Sciatic nerve (tissue), 1 donor: Measurements from ENCODE around the genes MED19, OR5B3 and DTX4.

- PRO-cap = bidirectional peak, plus-strand start at chr11:57640071, minus-strand start at chr11:57639829
These were observed 10.1 kb downstream of the YPEL4 start for GRCh38 chr11:57639520-57640177.

- PRO-cap = bidirectional peak, plus-strand start at chr11:57667077, minus-strand start at chr11:57667034; unidirectional peak, minus-strand start at chr11:57667202; bidirectional peak, plus-strand start at chr11:57667524, minus-strand start at chr11:57667320
These were observed 958 bp upstream of the ZDHHC5 start for GRCh38 chr11:57666723-57667589.

- PRO-cap = no peak
These were observed 18.4 kb downstream of the MED19 start for GRCh38 chr11:57693637-57693983.

GRCh38 chr11:57711495-57712431 lies at the start of gene MED19:
MED19 (minus strand) TSS chr11:57712215.
- PRO-cap = unidirectional peak, plus-strand start at chr11:57712012; bidirectional peak, plus-strand start at chr11:57712597, minus-strand start at chr11:57712212

DNA sequence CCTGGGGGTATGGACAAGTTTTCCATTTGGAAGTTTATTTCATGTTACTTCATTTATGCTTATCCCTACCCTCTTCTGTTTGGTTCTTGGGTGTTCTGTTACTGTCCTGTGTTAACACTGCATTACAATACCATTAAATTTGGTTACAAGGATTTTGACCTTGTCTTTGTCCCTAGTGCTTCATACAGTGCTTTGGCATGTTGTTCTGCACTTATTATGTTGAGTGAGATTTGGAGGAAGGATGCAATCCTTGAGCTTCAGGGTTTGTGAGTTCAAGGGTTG lies 1.2 kb downstream of the SELENOH start:
- PRO-cap = no peak

- PRO-cap = bidirectional peak, plus-strand start at chr11:57763826, minus-strand start at chr11:57763734
These were observed 2.1 kb downstream of the CTNND1 start for GRCh38 chr11:57763593-57764174.

DNA sequence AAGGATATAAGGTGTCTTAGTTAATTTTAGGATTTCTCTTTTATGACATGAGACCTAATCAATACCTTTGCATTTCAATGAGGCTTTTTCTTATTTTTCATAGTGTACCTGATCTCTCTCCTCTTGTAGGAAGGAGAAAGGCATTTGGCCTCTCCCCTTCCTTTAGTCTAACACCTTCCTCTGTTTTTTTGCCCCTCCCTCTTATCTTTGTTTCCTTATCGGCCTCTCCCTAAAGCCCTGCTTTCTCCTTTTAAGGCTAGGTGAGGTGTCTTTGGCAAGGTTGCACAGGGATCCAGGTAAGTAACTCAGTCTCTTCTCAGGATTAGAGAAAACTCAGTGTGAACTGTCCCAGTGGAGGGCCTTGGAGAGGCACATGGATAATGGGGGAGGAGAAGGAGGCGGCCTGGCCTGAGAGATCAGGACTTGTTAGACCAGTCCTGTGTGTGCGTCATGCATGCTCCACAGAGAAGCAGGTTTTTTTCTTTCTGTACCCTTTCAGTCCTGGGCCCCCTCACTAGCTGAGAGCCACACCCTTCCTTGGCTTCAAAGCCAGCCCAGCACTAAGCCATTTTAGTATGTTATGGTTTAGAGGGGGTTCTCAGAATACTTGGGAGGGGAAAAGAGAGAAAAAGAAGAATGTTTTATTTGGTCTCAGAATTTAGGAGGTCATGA lies 19.9 kb downstream of the CTNND1 start:
- PRO-cap = unidirectional peak, plus-strand start at position 498 of the sequence

- PRO-cap = no peak
These were observed 23.4 kb upstream of the OR9Q2 start for GRCh38 chr11:58165573-58165826.

- PRO-cap = no peak
These were observed 5.6 kb upstream of the OR10W1 start for GRCh38 chr11:58273595-58274035.

- PRO-cap = no peak
These were observed at the start of gene OR5B3 for GRCh38 chr11:58406684-58407065. OR5B3 (minus strand) TSS chr11:58406874.

GRCh38 chr11:58579326-58580582 lies 891 bp downstream of the ZFP91 start:
- PRO-cap = bidirectional peak, plus-strand start at chr11:58579755, minus-strand start at chr11:58579691

GRCh38 chr11:59095270-59095544 lies 9.1 kb downstream of the GLYATL1B start:
- PRO-cap = no peak

GRCh38 chr11:59171864-59172699 lies at the start of gene DTX4:
DTX4 (plus strand) TSS chr11:59172132.
- PRO-cap = bidirectional peak, plus-strand start at chr11:59172176, minus-strand start at chr11:59171954

- PRO-cap = bidirectional peak, plus-strand start at chr11:59172919, minus-strand start at chr11:59172774
These were observed 732 bp downstream of the DTX4 start for GRCh38 chr11:59172700-59173028.

GRCh38 chr11:59173873-59174625 lies 2.1 kb downstream of the DTX4 start:
- PRO-cap = bidirectional peak, plus-strand start at chr11:59174421, minus-strand start at chr11:59174269

GRCh38 chr11:59198010-59198447 lies 14.7 kb downstream of the MPEG1 start:
- PRO-cap = bidirectional peak, plus-strand start at chr11:59198290, minus-strand start at chr11:59198149

DNA sequence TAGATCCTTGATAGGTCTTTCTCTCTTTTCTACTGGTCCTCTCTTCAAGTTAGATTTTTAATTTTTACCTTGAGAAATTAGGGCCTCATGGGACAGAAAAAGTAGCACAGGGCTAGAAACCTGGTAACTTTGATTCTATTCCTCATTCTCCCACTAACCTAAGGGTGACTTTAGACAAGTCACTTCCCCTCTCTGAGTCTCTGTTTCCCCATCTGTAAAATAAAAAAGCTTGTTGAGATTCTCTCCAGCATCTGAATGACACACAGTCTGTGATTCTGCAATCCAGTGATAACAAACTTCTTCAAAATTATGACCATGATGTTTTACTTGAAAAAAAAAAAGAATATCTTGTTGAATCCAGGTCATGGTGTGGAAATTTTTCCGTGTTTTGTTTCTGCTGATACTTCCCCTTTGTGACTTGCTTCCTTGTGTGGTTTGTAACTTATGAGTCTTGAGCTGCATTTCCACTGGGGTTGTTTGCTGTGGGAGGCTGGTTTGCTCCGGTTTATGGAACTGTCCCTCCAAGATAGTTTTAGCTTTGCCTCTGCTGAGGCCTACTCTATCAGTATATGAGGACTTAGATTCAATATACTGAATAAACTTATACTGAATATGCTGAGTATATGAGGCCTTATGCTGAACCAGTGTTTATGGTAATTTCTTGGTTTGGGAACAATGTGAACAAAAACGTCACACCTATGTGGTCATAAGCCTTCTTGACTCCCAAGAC lies 9.9 kb upstream of the MPEG1 start:
- PRO-cap = unidirectional peak, plus-strand start at position 461 of the sequence

DNA sequence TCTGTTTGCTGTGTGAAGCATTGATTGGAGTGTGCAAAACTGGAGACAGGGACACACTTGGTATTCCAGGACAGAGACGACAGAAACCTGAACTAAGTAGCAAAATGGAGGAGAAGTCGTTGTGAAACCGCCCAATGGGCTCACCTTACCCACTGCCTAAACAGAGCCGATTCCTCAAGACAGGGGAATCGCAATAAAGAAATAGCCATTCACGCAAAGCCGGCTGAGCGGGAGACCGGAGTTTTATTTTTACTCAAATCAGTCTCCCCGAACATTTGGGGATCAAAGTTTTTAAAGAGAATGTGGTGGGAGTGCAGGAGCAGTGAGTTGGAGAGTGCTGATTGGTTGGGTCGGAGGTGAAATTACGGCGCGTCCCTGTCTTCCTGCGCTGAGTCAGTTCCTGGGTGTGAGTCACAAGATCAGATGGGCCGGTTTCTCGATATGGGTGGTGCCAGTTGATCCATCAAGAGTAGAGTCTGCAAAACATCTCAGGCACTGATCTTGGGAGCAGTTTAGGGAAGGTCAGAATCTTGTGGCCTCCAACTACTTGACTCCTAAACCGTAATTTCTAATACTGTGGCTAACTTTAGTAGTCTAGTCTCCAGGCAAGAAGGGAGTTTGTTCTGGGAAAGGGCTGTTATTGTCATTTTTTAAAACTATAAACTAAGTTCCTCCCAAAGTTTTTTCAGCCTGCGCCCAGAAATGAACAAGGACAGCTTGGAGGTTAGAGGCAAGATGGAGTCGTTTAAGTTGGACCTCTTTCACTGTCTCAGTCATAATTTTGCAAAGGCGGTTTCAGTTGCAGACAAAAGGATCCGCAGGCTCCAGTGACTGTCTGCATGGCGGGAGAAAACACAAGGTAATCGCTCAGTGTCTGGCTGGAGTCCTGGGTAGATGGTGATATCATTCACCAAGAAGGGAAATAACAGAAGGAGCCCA lies 34.0 kb downstream of the OR4D9 start:
- PRO-cap = no peak

DNA sequence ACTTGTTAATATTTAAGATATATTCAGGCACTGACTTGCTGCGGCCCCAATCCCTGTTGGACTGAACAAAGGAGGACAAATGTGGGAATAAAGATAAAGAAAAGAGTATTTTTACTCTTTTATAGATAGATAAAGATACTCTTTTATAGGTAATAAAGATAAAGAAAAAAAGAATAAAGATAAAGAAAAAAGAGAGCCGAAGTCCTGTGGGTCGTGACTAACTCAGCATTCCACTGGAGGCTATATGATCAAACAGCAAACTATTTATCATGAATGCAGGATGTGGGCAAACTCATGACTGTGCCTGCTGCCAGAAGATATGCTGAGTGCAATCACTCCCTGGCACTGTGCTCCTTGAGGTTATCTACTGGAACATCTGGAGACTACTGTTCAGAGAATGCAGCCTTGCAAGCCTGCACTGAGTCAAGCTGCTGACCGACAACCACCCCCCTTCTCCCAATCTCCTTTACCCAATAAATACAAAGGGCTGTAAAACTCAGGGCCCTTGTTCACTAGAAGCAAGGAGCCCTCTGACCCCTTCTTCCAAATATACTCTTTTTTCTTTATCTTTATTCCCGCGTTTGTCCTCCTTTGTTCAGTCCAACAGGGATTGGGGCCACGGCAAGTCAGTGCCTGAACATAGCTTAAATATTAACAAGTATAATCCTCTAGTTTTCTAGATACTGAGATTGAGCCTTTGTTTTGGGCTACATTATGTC lies 6.8 kb downstream of the OR10V1 start:
- PRO-cap = no peak

GRCh38 chr11:59756410-59756657 lies 1.2 kb downstream of the STX3 start:
- PRO-cap = no peak